SUDHL5 (cell line): ENCODE measurements around a stretch of chr17.

DNA sequence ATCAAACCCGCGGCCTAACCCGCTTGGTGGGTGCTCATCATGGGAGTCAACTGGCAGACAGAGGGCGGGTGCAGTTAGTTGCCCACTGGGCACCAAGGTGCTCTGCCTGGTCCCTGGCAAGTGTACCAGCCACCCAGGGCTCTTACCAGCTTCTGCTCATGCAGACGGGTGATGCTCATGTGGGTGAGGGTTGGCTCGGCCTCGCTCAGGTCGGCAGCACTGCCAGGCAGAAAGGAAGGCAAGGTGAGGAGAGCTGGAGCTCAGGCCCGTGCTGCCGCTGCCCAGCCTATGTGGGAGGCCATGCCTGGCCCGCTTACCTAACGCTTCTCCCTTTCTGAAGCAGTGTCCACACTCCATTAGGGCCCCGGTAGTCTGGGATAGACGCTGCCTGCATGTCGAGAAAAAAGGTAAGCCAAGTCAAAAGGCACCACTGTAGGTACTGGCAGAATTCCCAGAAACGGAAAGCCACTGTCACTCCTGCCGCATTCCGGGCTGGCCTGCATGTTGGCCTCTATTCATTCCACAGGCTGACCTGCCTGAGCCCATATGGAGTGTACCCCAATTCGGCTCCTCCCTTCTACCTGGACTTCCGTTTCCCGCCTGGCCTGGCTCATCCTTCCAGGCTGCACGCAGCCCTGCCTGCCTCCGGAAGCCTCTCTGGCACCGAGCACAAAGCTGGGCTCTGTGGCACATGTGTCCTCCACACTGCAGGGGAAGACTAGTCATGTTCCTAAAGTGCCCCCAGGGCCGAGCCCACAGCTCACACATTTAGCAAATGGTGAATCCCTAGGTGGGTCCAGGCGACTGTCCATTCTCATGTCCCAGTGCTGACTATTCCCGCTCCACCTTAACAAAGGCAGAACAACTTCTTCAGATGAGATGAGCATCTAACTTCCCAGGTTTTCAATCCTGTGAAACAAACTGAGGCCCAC lies 2.4 kb downstream of the SIRT7 start:
- PRO-cap = no peak

- PRO-cap = no peak
Observed at GRCh38 chr17:81921182-81921822, 3.3 kb upstream of the SIRT7 start.

DNA sequence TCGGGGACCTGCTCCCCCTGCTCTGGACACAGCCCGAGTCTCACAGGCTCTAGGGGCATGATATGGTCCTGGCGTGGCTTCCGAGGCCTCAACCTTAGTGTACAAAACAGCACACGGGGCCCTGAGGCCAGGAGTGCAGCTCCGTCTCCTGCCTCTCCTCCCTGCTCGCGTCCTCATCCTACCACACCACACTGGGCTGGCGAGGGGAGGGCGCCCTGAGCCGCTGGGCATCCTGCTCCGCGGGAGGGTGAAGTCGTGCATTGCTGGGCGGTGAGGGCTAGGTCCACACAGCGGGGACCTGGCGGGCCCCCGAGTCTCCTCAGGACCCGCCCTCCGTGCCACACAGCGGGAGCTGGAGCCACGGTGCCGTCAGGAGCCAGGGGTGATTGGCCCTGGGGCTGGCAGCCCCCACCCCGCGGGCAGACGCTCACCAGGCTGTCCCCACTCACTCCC lies 1.2 kb upstream of the MAFG start:
- PRO-cap = no peak

DNA sequence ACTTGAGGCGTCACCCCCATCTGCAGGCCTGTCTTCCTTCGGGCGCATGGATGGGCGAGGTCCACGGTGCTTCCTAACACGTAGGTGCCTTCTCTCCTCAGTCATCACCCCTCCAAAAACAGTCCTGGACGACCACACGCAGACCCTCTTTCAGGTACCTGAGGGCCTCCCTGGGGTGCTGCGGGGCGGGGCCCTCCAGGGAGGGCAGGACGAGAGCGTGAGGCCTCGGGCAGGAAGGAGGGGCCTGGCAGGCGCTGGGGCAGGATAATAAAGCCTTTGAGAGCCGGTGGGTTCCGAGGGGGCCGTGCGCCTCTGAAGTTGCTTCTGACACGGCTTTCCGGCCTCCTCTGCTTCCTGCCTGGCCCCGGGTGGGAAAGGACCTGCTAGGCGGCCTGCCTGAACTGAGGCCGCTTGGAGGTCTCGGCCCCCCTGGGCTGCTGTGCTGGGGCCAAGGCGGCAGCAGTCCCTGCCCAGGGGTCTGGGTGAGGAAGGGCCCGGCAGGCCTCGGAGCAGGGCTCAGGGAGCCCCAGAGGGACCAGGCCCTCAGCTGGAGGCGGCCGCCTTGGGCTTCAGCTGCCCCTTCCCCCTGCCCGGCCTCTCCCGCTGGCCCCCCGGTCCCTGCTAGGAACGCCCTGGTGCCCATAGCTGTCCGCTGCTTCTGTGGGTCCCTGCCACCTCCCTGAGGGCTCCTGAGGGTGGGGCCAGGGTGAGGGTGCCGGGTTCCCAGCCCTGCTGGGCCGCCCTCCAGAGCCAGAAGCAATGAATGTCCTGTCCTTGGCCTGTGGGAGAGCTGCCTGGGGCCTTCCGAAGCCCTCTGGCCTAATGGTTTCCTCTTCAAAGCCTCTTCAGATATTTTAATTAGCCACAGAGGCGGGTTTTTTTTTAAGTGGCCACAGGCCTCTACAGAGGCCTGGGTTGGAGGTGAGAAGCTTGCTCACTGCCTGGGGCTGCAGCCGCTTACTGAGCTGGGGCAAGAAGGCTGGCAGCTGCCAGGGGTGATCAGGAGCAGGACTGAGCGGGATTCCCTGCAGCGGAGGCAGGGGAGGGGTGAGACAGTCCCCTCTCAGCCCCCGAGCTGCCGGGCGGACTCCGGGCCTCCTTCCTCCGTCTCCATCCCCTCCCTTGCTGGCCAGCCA lies 10.2 kb downstream of the CENPX start:
- PRO-cap = no peak

DNA sequence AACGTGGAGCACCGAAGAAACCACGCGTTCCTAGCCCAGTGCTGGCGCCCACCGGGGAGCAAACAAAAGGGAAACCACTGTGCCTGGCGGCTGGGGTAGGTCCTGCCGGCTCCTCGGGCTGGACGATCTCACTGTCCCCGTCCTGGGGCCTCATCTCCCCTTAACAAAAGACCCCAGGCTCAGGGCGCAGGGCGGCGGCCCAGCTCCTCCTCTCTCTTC lies 447 bp downstream of the CENPX start:
- PRO-cap = no peak

- PRO-cap = no peak
Observed at GRCh38 chr17:82026047-82026464, 3.0 kb downstream of the LRRC45 start.

DNA sequence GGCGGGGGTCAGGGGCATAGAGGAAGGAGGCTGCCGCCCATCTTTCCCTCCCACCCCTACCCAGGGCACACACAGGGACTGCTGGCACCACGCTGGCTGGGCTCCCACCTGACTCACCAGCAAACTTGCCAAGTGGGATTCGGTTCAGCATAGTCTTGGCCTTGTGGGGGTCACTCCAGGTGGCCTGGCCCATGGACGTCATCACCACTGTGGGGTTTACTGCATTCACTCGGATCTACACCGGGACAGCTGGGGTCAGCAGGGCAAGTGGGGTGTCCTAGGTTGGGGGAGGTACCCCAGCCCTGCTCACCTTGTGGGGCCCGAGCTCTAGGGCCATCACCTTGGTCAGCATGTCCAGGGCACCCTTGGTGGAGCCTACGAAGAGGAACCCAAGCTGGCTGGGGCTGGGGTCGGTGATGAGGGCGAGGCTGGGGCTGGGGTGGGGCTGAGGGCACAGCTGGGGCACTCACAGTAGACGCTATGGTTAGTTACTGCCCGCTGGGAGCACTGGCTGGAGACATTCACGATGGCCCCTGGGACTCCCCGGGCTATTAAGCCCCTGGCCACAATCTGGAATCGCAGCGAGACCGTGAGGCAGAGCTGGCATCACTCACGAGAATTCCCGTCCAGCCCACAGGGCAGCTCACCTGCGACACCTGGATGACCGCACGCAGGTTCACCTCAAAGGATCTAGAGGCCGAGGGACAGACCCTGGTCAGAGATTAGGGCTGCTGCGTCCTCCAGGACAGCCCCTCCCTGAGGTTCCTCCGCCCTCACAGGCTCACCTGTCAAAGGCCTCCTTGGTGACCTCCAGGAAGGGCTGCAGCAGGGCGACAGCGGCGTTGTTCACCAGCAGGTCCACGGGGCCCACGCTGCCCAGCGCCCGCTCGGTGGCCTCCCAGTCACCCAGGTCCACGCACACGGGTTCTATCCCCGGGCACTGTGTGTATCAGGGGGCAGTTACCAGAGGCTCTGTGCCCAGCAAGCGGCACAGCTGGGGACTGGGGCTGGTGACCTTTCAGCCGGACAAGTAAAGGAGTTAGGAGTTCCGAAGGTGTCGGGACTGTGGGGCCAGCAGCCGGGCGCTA lies 1.1 kb downstream of the DCXR start:
- PRO-cap = no peak

DNA sequence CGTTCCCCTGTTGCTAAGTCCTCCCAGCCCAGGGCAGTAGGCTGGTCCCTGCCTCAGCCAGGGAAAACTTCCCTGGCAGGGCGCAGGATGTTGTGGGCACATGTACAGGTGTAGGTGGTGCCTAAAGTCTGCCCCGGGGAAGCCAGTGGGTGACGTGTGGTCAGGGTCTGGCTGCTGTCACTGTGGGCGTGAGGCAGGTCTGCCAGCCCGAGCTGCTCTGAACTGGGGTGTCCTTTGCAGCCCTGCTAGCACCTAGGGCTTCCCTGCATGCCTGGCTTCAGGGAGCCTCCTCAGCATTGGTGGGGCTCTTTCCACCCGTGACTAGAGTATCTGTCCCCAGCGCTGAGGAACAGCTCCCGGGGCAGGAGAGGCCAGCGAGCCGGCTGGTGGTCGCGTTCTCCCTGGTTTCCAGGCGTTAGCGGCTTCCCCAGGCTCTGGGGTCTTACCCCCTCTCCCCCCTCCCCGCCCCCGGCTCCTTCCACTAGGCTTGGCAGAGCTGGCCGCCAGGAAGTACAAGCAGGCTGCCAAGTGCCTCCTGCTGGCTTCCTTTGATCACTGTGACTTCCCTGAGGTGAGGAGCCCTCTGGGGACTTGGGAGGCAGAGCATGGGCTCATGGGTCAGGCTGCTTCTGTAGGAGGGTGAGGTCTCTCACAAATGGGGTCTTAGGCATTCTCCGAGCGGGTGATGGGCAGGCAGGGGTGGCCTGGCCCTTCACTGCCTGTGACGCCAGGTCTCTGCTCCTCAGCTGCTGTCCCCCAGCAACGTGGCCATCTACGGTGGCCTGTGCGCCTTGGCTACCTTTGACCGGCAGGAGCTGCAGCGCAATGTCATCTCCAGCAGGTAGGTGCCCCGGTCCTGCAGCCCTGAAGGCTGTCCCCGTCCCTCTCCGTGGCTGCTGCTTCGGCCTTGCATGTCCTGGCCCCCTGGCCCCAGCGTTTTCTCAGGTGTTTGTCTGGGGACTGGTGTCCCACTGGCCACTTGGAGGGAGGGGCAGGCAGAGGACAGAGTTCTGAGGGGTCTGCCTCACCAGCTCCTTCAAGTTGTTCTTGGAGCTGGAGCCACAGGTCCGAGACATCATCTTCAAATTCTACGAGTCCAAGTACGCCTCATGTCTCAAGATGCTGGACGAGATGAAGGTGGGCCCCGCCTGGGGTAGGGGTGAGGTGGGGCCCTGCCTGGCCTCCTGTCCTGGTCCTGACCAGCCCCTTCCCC lies 4.0 kb downstream of the GPS1 start:
- PRO-cap = no peak

- PRO-cap = no peak
Observed at GRCh38 chr17:82059706-82060228, 5.8 kb downstream of the DUS1L start.

- PRO-cap = no peak
Observed at GRCh38 chr17:82077109-82077668, 11.6 kb upstream of the DUS1L start.

DNA sequence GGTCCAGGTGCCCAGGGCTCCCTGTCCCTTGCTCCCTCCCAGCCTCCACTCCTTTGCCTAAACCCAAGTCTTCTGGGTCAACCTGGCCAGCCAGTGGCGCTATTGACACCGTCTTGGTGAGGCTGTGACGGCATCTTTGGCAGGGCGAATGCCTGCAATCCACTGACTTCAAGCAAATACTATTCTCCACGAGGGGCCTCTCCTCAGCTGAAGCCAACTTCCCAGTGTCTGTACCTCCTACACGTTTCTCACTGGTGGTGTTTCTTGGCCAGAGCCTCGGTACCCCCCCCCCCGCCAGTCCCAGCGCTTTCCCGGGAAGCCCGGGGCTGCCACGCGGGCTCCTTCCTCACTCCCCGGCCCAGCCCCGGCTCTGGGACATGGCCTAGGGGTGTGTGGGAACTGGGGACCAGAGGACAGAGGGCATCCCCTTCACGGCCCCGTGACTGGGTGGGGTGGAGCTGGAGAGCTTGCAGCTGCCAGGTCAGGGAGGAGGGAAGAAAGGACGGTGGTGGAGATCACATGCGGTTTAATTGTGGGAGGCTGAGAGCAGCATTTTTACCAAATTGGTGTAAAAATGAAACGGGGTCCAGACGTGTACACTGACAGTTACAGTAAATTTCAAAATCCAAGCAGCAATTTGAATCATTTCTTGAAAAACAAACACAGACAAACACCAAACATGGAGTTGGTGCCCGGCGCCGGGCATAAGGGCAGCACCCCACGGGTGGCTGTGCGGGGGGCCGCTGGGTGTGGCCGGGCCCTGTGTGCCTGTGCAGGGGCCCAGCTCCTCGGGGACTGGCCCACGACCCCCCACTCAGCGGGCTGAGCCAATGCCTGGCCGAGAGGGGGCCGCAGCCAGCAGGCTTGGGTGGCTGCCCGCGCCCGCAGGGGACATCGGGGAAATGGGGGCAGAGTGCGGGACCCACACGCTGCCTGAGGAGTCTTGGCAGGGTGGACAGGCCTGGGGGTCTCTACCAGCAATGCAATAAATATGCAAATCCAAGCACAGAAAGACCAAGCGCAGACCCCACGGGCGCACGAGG lies 12.5 kb upstream of the DUS1L start:
- PRO-cap = no peak

GRCh38 chr17:82083128-82083619 lies 14.9 kb downstream of the FASN start:
- PRO-cap = no peak

GRCh38 chr17:82088722-82089437 lies 9.2 kb downstream of the FASN start:
- PRO-cap = no peak

DNA sequence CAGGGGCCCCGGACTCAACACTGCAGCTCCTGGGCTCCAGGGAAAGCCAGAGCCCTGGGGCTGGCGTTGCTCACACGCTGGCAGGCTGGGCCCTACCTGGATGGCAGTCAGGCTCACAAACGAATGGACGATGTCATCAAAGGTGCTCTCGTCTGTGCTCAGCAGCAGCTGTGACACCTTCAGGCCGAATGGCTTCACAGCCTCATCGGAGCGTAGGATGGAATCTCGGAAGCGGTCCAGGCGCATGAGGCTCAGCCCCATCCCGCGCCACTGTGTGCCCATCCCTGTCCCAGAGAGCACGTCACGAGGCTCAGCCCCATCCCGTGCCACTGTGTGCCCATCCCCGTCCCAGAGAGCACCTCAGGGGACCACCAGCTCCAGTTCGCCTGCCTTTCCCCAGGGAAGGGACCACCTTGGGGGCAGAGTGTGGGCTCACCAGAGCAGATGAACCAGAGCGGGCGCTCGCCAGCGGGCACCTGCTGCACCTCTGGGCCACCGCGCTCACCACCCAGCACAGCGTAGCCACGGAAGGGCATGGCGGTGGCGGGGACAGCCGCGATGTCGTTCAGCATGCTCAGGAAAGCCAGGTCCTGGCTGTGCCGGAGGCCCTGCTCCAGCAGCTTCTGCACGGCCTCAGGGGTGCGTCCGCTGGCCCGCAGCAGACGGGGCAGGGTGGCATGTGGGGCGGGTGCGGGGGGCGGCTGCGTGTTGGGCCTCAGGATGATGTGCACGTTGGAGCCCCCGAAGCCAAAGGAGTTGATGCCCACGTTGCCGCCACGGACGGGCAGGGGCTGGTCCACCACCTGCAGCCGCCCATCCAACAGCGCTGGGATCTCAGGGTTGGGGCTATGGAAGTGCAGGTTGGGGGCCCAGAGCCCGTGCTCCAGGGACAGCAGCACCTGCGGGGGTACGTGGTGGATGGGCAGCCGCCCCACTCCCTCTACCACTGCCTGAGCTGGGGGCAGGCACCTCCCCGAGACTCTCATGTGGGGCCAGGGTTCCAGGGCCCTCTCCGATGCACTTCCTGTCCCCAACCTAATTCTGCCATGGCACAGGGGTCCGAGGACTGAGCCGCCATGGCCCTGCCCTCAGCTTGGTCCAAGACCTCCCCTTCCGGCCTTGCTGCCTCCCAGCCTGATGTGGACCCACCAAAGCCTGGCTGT lies 6.9 kb downstream of the FASN start:
- PRO-cap = no peak

GRCh38 chr17:82114728-82115462 lies 16.9 kb upstream of the FASN start:
- PRO-cap = no peak

GRCh38 chr17:82241368-82242041 lies 12.7 kb downstream of the SLC16A3 start:
- PRO-cap = no peak

- PRO-cap = no peak
Observed at GRCh38 chr17:82255039-82256047, 18.2 kb downstream of the CSNK1D start.

DNA sequence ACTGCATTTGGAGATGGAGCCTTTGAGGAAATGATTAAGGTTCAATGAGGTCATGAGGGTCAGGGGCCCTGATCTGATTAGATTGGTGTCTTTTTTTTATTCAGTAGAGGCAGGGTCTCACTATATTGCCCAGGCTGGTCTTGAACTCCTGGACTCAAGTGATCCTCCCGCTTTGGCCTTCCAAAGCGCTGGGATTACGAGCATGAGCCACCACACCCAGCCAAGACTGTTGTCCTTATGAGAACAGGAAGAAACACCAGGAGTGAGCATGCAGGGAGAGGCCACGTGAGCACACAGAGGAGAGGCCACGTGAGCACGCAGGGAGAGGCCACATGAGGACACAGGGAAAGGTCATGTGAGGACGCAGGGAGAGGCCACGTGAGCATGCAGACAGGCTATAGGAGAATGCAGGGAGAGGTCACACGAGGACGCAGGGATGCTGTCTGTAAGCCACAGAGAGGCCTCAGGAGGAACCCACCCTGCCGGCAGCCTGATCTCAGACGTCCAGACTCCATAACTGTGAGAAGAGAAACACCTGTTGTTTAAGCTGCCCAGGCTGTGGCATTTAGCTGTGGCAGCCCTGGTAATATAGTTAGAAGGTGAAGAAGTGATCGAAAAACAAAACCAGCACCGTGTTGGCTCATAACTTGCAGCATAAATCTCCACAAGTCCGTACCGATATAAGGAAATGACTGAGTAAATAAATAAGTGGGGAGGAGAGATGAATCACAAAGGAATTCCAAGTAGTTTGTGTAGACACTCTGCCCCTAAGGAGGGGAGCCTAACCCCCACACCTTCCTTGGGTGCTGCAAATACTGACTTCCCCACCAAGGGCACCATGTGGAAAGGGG lies 14.6 kb upstream of the CSNK1D start:
- PRO-cap = no peak

- PRO-cap = no peak
Observed at GRCh38 chr17:82300839-82301139, 16.6 kb downstream of the CD7 start.

- PRO-cap = no peak
Observed at GRCh38 chr17:82317036-82317372, 404 bp downstream of the CD7 start.